ENCODE measurements around a stretch of chr12.

DNA sequence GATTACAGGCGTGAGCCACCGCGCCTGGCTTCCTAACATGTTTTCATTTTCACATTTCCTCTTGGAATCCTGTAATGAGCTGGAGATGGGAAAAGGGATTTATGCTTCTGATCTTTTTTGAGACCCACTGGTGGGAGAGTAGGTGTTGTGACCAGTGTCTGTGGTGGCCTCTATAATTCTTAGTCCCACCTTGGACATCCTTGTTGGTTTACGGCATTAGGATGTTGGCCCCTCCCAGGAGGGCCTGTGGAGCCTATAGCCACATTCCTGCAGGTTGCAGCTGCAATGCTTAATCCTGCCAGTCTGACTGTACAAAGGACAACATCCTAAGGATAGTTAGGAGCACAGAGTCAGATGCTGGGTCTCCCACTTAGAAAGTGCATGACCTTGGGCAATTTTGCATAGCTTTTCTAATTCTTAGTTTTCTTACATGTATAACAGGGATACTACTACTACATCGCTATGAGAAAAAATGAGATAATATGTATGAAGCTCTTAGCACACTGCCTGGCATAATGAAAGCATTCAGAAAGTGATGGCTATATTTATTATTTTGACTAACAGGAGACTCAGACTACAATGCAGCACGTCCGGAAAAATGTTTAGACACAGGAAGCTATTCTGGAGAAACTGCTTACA is 150.9 kb upstream of the SLC38A2 start:
- RAMPAGE, total RNA, result no peak

- RAMPAGE, total RNA, result no peak
These were observed 164.5 kb downstream of the SLC38A4 start for GRCh38 chr12:46661340-46661751.

DNA sequence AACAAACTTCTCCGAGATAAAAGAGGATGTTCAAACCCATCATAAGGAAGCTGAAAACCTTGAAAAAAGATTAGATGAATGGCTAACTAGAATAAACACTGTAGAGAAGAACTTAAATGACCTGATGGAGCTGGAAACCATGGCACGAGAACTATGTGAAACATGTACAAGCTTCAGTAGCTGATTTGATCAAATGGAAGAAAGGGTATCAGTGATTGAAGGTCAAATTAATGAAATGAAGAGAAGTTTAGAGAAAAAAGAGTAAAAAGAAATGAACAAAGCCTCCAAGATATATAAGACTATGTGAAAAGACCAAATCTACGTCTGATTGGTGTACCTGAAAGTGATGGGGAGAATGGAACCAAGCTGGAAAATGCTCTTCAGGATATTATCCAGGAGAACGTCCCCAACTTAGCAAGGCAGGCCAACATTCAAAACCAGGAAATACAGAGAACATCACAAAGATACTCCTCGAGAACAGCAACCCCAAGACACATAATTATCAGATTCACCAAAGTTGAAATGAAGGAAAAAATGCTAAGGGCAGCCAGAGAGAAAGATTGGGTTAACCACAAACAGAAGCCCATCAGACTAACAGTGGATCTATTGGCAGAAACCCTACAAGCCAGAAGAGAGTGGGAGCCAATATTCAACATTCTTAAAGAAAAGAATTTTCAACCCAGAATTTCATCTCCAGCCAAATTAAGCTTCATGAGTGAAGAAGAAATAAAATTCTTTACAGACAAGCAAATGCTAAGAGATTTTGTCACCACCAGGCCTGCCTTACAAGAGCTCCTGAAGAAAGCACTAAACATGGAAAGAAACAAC is 87.4 kb downstream of the SLC38A4 start:
- RAMPAGE, total RNA, result no peak

- RAMPAGE, total RNA, result no peak
These were observed 38.0 kb downstream of the SLC38A4 start for GRCh38 chr12:46787833-46788093.

DNA sequence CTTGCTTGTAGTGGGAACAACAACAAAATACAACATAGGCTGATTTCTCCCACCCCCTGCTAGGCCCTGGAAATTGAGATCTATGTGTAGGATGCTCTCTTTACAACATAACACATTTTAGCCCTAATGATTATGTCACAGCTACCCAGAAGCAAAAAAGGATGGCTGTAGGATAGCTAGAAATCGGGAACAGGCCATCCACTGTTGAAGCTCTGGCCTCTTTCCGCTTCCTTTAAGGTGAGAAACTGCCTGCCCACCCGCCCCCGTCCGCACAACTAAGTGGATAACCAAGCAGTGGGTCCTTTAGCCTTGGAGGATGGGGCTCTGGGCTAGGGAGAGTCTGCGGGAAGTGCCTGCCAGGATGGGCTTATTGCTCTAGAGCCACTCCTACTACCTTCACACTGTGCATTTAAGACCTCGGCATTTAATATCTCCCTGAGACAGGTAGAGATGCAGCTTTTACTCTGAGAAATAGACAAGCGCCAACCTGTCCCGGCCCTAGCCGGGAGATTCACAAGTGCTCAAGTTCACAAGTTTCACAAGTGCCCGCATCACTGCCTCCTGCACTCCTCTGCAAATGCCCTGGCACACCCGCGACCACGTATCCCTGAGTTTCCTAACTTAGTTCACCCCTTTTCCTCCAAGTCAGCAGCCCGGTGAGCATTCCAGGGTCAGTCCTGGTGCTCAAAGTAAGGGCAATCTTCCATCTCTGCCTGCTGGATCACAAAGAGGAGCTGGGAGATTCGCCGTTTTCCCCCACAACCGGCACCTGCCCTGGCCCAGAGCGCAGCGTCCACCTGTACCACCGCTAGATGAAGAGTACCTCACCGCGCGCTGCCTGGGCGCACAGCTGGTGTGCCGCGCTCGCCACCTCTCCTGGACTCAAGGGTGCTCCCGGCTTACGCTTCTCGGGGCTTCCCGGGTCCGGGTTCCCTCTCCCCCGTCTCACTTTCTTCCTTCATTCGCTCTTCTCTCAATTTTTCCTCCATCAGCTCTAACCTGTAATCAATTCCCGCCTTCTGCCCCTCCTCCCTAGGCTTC is 4.9 kb upstream of the SLC38A4 start:
- RAMPAGE, total RNA, result no peak

- RAMPAGE, total RNA, result no peak
These were observed 5.8 kb upstream of the SLC38A4 start for GRCh38 chr12:46831427-46832092.

GRCh38 chr12:47004621-47005153 is 74.7 kb upstream of the PCED1B start:
- RAMPAGE, total RNA, result no peak

DNA sequence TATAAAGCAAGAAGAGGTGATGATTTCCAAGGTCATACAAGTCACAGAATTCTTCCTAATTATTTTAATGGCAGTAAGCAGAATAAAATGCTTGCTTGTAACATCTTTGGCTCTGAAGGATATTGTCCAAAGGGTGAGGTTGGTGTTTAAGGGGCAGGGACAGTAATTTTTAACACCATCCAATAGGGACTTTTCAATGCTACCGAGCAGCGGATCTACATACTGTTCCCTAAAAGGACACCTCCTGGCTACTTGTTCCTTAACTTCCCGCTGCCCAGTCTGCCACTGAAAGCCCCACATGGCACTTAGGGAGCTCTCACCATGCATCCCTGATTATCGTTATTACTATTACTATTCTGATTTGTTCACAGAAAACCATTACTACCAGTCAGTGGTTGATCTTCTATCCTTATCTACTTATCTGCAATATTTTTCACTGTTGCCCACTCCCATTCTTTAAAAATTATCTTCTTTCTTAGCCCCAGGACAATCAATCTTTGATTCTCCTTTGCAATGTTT is 4.0 kb upstream of the PCED1B start:
- RAMPAGE, total RNA, result no peak

GRCh38 chr12:47104747-47105480 is 25.2 kb upstream of the AMIGO2 start:
- RAMPAGE, total RNA, result no peak

GRCh38 chr12:47216025-47216771 is 136.4 kb upstream of the AMIGO2 start:
- RAMPAGE, total RNA, result no peak

DNA sequence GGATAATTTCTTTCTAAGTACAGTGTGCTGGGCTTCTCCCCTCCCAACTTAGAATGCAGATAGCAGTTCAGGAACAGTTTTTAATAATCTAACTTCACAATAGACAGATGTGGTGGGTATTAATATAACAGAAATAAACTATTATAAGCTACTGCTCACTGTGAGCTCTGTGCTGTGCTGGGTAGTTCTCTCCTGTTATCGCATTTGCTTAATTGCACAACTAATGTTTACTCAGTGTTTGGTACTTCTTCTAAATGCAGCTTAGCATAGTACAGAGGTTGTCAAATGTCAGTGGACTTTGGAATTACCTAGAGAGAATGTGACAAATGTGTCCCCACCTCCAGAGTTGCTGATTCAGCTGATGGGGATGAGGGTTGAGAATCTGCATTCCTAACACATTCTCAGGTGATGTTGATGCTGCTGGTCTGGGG is 266.8 kb upstream of the AMIGO2 start:
- RAMPAGE, total RNA, result no peak

GRCh38 chr12:47359684-47360144 is 280.0 kb upstream of the AMIGO2 start:
- RAMPAGE, total RNA, result no peak

GRCh38 chr12:47370328-47371031 is 290.7 kb upstream of the AMIGO2 start:
- RAMPAGE, total RNA, result no peak

DNA sequence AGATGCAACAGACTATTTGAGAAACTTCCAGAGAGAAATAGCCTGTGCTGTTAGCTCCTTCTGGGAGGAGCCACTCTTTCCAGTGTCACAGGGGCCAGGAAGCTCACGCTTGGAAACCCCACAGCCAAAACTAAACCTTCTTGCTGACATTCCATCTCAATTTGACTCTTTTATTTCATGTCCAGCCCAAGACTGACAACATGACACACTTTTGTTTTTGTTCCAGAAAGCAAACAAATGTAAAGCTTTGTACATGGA is 114.4 kb downstream of the RPAP3 start:
- RAMPAGE, total RNA, result no peak

DNA sequence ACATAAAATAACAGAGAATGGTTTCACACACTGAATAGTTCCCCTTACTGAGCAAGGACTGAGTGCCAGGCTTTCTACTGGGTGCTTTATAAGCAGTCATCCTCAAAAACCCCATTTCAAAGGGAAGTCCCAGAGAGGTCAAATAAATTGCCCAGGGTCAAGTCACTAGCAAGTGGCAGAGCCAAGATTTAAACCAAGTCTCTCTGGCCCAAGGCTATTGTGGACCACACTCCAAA is 9.0 kb upstream of the RPAP3 start:
- RAMPAGE, total RNA, result no peak

DNA sequence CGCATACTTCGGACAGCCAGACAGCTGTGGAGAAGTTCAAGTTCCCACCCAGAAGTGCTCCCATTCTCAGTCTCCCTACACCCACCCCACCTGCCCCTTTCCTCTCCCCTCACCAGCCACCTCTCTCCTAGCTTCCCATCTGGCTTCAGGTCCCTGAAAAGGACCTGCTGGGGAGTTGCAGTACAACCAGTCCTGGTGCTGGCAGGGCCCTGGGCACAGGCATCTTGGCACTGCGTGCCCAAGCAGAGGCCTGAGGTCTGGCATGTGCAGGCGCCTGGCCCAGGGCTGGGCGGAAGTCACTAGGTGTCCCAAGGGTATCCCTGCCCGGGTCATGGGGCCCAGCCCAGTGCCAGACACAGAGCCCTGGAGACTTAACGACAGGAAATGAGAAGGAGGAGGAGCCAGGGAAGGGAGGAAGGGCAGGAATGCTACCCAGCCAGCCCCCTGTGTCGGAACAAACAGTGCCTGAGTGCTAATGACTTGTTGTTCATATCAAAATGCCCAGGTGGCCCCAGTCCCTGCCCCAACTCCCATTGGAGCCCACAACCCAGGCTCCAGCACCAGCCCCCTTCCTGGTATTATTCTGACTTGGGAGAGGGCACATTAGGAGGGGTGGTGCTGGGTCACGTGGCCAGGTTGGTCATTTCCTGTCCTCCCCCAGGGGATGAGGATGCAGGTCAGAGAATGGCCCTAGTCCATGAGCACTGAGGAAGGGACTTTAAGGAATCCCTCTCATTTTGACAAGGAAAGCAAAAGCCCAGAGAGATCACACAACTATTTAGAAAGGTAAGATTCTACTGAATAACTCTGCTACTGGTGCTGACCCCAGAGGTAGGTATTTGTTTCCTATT is 5.2 kb downstream of the RAPGEF3 start:
- RAMPAGE, total RNA, result no peak

DNA sequence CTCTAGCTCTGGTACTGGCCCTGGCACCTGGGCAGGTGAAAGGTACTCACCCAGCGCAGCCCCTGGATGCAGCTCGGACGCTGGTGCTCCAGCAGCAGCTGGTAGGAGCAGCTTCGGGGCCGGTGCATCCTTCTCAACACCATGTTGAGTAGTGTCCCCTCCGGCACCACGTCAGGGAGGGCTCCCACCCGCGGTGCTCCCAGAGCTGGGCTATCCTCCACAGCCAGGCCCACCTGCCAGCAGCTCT is 941 bp downstream of the RAPGEF3 start:
- RAMPAGE, total RNA, result no peak

GRCh38 chr12:47759708-47760063 is 1.0 kb upstream of the RAPGEF3 start:
- RAMPAGE, total RNA, result no peak

GRCh38 chr12:47762950-47763332 is 4.3 kb upstream of the RAPGEF3 start:
- RAMPAGE, total RNA, result no peak

DNA sequence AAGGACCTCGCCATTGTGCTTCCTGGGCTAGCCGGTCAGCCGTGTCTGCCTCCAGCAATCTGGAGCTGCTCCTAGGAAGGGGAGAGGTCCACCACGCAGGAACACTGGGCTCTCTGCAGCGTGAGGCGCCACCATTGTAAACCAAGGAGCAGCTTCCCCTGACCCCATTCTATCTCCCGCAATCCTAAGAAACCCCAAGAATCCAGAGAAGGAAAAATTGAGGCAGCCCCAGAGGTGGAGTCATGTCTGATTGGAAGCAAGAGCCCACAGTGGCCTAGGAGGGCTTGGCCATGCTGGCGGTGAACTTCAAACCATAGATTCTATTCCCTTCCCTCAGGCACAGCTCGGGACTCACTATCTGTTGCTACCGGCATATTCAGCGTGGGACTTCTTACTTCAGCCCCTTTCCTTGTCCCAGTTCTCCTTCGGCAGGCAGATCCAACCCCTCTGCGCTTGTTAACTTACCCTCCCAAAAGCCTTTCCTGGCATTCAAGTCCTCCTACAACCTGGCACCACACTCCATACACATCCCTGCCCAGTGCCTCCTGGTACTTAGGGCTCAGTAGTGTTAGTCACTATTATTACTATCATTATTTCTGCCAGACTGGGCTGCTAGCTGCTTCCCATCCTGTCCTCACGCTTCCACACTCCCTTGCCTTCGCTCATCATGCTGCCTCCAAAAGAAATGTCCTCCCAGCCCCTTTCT is 1.4 kb upstream of the HDAC7 start:
- RAMPAGE, total RNA, result no peak

Measured in foreskin keratinocyte (primary cell).